A549 (cell line): ENCODE results near the gene BCOR.

GRCh38 chrX:39470897-39471222 is 626.9 kb downstream of the BCOR start:
- PRO-cap: no peak
CAGE:
- cytosol, long polyA plus RNA: no peak
- long polyA plus RNA: no peak
- nucleus, long polyA plus RNA: no peak

DNA sequence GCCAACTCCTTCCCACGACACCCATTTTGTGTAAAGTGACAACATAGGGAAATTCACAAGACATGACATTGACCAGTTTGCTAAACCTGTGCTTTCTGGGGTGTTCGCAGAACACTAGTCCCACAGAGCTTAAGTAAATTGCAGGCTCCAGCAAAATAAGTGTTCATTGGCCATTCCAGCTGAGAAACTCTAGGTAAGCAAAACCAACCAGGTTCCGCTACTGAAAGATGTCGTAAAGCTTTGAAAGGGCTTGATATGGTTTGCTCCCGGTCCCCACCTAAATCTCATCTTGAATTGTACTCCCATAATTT is 563.7 kb downstream of the BCOR start:
- PRO-cap: no peak
CAGE:
- cytosol, long polyA plus RNA: no peak
- long polyA plus RNA: no peak
- nucleus, long polyA plus RNA: no peak

DNA sequence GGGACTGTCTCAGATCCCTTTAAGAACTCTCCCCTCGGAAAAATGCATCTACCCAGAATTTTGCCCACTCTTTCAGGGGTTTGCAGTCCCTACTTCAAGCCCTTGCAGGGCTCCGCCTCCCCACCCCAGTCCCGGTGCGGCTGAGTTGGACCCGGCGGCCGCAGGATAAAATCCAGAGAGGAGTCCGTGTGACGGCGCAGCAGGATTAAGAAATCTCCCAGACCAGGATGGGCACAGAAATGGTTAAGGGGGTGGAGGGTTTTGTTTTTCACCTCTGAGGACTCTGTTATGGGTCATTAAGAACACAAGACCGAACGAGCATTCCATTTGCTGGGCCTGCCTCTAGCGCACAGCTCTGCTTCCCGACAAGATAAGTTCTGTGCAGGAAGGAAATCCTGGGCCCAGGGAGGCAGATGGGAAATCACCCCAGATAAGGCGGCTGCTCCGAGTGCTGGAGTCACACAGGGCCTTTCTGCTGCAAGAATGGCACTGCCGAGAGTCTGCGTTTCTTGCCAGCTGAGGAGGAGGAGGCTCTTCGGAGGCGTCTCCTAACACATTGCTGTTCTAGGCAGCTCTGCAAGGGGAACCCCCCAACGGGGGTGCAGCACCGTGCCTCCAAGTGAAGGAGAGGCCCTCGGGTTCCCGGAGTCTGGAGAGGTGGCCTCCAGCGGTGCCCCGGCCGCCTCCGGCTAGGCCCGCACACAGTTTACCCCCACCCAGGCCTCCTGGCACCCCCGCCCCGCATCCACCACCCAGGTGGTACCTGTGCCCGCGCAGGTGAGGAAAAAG is 277.6 kb downstream of the BCOR start:
- PRO-cap: no peak
CAGE:
- cytosol, long polyA plus RNA: no peak
- long polyA plus RNA: no peak
- nucleus, long polyA plus RNA: no peak

DNA sequence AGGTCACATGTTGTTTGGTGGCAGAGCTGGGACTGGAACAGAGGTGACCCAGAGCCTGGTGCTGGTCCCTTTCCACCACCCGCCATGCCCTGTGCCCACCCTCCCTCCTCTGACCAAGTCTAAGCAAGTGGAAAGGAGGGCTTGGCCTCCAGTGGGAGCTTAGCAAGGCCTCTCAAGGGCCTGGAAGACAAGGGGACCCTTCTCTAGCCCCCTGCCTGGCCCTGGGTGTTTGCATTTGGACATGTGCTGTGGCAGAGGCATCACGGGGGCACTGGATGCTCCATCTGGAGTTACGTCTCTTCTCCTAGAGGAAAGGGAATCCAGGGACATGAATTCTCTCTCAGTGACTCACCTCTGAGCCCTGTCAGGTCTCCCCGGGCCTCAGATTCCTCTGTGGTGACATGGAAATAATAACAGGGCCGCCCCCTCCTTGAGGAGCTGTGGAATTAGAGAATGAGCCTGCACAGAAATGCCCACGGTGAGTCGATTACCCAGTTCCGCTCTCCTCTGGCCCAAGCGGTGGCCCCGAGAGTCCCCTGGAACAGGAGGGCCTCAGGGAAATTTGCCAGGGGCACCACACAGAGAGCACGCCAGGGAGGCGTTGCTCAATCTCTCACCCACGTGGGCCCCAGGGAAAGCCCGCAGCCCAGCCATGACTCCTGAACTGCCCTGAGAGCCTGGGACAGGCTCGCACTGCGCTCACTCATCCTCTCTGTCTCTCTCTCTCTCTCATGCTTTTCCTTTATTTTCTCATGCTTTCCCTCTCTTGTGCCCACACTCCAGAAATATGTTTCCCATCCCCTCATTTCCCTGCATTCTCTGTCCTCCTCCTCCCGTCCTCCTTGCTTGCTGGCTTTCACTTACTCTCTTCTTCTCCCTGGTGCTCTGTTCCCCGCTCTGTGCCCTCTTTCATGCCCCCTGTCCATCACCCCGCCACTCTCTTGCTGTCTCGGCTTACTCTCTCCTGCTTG is 189.5 kb downstream of the BCOR start:
- PRO-cap: no peak
CAGE:
- cytosol, long polyA plus RNA: no peak
- long polyA plus RNA: no peak
- nucleus, long polyA plus RNA: no peak

GRCh38 chrX:39990290-39990635 is 107.5 kb downstream of the BCOR start:
- PRO-cap: no peak
CAGE:
- cytosol, long polyA plus RNA: no peak
- long polyA plus RNA: no peak
- nucleus, long polyA plus RNA: no peak

DNA sequence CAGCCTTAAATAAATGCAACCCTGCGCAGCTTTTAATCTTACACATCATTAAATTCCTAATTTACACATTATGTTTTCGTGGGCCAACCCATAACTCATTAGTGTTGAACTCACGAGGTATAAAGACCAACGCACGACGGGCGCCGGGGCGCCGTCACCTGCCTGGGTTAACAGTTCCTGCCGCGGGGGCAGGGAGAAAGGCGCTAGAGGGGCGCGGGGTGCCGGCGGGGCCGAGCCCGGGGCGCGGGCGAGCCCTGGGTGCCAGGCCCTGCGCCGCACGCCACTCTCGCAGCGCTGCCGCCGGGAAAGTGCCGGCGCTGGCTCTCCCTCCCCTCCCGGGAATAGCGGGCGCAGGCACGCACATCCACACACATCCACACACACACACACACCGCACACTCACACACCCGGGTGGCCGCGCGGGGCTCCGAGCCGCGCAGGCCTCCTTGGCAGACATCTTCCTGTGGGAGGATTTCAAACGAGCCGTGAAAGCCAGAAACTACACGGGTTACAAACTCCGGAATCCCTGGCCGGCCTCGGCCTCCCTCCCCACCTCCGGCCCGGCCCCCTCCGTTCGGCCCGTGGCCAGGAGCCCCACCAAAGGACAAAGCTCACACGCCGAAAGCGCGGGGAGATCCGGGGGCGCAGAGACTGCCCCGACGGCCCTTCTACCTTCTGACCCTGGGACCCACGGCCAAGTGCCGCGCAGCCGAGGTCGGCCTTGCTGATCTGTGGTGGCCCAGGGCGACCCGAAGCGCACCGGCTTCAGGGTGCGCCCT is 92.4 kb downstream of the BCOR start:
- PRO-cap: no peak
CAGE:
- cytosol, long polyA plus RNA: no peak
- long polyA plus RNA: no peak
- nucleus, long polyA plus RNA: no peak

DNA sequence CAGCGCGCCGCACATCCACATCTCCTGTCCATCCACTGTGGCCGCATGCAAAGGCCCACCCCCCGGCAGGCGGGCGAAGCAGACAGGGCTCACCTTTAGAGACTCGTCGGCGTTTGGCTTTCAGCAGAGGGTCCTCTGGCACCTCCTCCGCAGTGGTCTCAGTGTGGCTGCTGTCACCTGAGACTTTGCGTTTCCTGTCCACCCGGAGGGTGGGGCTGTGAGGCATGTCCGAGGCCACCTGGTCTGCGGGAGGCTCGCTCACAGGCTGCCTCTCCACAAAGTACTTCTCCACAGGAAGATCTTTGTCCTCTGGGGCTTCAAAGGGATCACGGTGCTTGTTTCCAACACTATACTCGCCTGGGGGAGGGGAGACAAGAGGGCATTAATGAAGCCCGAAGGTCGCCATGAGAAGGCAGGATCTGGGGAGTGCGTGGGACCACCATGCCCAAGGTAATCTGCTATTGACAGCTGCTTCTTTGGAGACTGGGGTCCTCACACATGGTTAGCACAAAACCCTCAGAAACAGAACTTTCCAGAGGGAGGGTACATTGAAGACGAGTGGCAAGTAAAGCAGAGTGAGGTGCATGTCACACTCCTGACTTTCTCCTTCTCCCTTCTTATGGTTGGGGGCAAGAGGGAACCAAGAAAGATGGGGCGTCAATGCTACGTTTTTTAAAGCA is 33.4 kb downstream of the BCOR start:
- PRO-cap: no peak
CAGE:
- cytosol, long polyA plus RNA: no peak
- long polyA plus RNA: no peak
- nucleus, long polyA plus RNA: no peak

DNA sequence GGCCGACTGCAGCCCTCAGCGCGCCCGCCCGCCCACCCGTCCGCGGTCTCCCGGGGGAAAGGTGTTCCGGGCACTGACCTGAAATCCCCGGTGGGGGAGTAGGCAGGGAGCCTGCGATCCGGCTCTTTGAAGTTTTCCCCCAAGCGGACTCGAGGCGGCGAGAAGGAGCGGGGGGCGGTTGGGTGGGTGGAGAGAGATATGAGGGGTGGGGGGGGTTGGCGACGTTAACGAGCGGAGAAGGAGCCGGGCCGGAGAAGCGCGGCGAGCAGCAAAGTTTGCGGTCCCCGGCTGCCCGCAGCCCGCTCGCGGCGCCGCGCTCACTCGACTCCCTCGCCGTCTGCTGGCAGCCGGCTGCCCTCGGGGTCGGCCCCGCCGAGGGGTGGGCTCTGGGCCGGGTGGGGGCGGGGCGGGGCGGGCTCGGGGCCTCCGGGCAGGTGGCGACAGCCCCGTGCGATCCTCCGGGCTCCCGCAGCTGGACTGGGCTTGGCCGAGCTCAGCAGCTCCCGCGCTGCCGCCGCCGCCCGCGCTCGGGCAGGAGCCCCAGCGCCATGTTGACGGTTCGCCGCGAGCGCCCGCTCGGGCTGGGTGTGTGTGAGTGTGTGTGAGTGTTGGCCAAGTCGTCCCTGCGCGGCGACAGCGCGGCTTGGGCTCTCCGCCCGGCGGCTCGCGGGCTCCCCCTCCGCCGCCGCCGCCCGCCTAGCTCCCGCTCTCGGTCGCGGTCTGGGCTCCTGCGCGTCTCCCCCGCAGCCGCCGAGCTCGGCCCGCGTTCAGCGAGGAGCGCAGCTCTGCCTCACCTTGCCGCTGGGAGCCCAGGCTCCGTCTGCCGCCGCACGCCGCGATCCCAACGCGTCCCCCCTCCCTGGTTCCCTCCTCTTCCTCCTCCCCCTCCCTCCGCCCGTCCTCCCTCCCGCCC is at the start of gene BCOR:
BCOR (minus strand) TSS at position 822 of the 913 bp plus-strand sequence.
- PRO-cap: bidirectional peak, plus-strand start outside the sequence, minus-strand start at position 822 of the sequence
CAGE:
- cytosol, long polyA plus RNA: no peak
- long polyA plus RNA: no peak
- nucleus, long polyA plus RNA: no peak

GRCh38 chrX:40154648-40155616 is 57.2 kb upstream of the BCOR start:
- PRO-cap: bidirectional peak, plus-strand start at chrX:40155139, minus-strand start at chrX:40155146
CAGE:
- cytosol, long polyA plus RNA: no peak
- long polyA plus RNA: no peak
- nucleus, long polyA plus RNA: no peak

GRCh38 chrX:40157224-40158146 is 59.7 kb upstream of the BCOR start:
- PRO-cap: no peak
CAGE:
- cytosol, long polyA plus RNA: no peak
- long polyA plus RNA: no peak
- nucleus, long polyA plus RNA: no peak

- PRO-cap: no peak
CAGE:
- cytosol, long polyA plus RNA: no peak
- long polyA plus RNA: no peak
- nucleus, long polyA plus RNA: no peak
Measured at GRCh38 chrX:40169863-40170245, 72.1 kb upstream of the BCOR start.

DNA sequence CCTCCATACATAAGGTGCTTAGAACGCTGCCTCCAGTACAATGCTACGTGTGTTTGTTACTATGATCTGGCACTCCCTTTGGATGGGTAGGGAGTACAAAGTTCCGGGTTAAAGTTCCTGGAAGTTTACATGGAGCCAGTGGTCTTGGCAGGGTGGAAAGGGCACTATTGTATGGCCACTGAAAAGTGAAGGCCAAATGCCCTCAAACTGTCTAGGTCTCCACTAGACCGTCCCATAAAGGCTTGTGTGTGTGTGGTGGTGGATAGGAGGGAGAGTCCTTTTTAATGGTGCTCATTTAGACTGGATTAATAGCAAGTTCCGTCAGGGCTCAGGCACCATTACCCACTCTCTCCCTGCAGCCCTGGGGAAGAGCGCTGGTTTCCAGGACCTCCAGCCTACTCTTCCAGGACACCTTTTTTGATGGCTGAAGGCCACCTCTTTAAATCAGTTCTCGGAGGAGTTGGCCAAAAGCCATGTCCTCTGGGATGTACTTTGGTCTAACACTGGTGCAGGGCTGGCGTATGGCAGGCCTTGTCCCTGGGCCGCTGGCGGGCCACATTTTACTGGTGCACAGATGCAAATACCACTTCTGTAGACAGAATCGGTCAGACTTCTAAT is 75.7 kb upstream of the BCOR start:
- PRO-cap: no peak
CAGE:
- cytosol, long polyA plus RNA: no peak
- long polyA plus RNA: no peak
- nucleus, long polyA plus RNA: no peak

DNA sequence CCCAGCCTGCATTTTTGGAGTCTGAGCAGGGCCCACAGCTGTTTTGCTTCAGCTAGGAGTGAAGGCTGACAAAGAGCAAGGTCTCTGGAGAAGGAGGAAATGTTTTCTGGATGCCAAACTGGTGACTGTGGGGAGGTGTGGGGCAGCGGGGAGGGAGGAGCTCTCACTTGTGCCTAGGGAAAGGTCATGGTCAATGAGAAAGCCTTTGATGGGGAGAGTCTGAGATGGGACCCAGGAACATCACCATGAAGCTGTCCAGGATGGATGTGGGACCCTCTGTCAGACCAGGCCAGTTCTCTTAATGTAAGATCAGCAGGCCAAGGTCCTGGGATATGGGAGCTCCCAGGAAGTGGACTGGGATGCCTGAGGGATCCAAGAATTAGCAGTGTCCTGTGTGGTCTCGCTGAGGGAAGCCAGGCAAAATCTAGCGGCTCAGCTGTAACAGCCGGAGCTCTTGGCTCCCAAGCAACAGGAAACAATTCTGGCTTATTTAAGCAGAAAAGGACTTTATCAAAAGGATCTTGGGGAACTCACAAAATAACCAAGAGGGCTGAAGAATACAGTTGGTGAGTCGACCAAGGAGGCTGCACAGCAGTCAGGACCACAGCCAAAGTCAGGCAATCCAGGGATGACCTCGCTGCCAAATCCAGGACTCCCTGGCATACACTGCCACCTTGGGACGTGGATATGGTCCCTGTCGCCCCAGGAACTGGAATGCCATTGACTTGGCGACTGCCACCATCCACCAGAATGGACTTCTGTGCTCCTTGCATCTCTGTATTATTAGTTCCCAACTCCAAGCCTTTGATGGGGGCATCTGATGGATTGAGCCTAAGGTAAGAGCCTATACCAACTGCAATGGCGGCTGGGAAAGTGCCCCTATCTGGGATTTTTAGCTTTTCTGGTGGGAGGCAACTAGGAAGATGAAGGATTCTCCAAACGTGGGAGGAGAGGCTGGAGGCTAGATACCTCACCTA is 165.2 kb upstream of the BCOR start:
- PRO-cap: no peak
CAGE:
- cytosol, long polyA plus RNA: no peak
- long polyA plus RNA: no peak
- nucleus, long polyA plus RNA: no peak

DNA sequence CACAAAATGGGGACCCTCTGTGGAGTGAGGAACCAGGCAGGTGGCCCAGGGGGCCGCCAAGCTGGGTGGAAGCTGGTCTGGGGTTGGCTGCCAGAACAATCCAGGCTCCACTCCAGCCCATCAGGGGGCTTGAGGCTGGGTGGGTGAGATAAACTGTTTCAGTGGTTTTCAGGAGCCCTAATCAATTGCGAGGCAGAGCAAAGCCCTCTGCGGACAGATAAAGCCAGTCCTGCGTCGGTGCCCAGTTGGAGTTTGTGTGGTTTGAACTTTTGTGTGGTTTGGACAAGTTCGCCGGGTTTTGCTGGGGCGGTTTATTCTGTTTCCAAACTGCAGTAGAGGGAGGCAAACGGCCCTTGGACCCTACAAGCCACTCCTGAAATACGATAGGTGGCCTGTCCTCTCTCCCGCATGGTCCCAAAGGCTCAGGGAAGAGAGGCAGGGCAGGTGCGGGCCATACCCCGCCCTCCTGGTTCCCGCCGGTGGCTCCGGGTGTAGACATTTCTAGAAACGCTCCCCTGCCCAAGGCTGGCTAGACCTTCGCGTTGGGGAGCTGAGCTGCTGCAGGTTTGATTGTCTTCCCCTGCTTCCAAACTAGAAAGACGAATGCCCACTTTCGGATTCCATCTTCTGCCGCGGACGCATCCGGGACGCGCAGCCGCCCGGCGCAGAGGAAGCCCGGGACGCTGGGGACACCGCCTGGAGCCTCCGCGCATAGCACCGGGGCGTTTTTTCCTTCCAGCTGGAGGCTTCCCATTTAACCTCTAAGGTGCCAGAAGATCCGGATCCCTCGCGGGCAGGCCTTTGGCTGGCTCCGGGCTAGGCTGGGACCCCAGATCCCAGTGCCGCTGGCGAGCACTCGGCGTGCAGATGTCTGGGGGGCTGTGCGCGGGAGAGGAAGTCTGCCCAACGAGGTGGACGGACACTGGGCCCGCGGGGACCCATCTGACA is 169.0 kb upstream of the BCOR start:
- PRO-cap: no peak
CAGE:
- cytosol, long polyA plus RNA: no peak
- long polyA plus RNA: no peak
- nucleus, long polyA plus RNA: no peak

- PRO-cap: no peak
CAGE:
- cytosol, long polyA plus RNA: no peak
- long polyA plus RNA: no peak
- nucleus, long polyA plus RNA: no peak
Measured at GRCh38 chrX:40402893-40403092, 178.0 kb upstream of the ATP6AP2 start.

GRCh38 chrX:40539038-40540035 is 41.4 kb upstream of the ATP6AP2 start:
- PRO-cap: no peak
CAGE:
- cytosol, long polyA plus RNA: no peak
- long polyA plus RNA: no peak
- nucleus, long polyA plus RNA: no peak

DNA sequence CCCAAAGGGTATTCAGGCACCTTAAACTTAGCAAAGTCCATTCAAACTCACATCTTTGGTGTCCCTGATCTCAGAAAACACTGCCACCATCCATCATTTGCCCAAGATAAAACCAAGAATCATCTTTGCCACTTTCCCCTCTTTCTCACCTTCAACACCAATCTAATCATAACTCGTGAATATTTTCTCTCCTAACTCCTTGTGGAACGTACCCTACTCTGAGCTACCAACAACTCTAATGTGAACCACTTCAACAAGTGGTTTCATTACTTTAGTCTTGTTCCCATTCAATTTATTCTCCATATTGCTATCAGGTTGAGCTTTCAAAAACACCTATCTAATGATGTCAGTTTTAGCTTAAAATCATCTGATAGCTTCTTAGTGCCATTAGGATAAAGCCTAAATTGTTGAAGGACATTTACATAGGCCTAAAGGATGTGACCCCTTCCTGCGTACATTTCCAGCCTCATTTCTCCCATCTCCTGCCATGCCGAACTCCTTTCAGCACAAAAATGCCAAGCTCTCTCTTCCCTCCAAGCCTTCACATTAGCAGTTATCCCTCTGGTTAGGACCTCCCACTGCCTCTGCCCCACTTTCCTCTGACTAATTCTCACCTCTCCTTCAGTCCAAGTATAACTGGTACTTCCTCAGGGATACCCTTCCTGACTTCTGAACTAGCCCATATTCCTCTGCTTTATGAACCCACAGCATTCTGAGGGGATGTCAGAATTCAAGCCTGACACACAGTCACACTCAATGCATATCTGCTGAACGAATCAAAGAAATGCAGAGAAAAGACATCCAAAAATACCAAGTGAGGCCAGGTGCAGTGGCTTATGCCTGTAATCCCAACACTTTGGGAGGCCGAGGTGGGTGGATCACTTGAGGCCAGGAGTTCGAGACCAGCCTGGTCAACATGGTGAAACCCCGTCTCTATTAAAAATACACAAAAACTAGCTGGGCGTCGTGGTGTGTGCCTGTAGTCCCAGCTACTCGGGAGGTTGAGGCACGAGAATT is 40.1 kb upstream of the CXorf38 start:
- PRO-cap: no peak
CAGE:
- cytosol, long polyA plus RNA: no peak
- long polyA plus RNA: no peak
- nucleus, long polyA plus RNA: no peak

DNA sequence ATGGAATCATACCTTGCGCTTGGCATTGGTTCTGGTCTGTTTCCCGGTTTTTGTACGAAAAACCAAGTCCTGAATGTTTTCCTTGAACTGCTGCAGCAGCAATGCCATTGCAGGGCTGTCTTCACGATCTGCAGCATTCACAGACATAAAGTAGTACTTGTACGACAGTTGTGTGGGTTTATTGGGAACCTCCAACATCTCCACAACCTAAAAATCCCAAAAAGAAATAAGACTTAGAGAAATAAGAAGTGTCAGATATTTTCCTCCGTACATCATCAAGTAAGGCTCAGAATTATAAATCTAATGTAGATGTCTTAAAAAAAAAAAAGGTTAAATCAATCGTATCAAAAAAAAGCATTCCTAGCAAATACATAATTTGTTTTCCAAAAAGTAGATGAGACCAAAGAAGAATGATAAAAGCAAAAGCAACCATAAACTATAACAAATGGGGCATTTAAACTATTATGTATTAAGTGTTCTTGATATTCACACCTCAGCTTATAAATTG is 42.6 kb downstream of the MED14 start:
- PRO-cap: no peak
CAGE:
- cytosol, long polyA plus RNA: no peak
- long polyA plus RNA: no peak
- nucleus, long polyA plus RNA: start-site peak on the minus strand centred at position 416 of the sequence, 781 bp wide, 7 and 31 reads in 2 replicates

DNA sequence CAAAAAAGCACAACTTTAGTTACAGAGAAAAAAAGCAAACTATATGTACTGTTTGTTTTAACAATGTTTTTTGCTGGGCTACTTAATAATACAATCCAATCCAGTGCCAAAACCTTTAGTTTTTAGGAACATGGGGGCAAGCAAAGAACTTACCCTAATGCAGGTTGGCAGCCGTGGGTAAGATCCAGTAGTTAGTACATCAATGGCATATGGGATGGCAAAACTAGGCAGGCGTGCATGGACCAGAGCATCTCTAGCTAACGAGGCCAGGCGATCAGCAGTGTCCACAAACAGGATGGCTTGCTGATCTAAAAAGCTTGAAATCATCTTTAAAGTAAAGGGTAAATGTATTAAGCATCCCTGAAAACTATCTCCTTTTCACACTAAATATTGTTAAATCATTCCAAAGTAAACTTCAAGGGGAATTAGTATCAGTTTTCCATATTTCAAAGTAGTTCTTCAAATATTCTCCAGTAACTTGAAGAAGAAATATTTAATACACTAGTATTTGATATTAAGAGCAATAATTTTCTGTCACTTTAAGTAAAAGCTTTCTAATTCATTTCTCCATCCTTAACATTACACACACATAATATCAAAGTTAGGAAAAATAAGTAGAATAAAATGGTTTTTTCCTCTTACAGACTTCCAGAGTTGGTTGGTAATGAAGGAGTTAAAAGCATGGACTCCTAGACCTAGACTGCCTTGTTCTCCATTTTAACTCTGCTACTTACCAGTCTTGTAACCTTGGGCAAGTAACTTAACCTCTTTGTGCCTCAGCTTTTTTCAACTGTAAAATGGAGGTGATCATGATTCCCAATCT is 20.7 kb downstream of the MED14 start:
- PRO-cap: no peak
CAGE:
- cytosol, long polyA plus RNA: no peak
- long polyA plus RNA: no peak
- nucleus, long polyA plus RNA: no peak

GRCh38 chrX:40734763-40735333 is 494 bp downstream of the MED14 start:
- PRO-cap: no peak
CAGE:
- cytosol, long polyA plus RNA: no peak
- long polyA plus RNA: no peak
- nucleus, long polyA plus RNA: no peak